ENCODE measurements around a stretch of chr13.

GRCh38 chr13:19117976-19118449 lies 63.6 kb downstream of the TUBA3C start:
CAGE:
- cytosol, long polyA minus RNA, result no peak
- cytosol, long polyA plus RNA, result no peak
- long polyA plus RNA, result no peak
- nucleus, long polyA minus RNA, result no peak
- nucleus, long polyA plus RNA, result no peak

DNA sequence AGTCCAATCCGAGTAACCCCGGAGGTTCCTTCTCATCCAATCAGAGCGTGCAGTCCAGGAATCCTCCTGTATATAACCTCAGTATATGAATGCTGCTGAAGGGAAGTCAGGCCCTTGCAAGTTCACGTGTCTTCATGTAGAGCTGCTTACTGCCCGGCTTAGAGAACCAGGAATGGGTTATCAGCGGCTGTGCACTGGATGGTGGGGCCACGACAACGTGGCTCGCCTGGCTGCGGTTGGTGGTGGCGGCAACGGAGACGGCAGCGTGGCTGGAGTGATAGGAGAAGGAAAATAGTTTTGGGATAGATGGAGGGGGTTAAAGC lies 63.2 kb downstream of the TUBA3C start:
CAGE:
- cytosol, long polyA minus RNA, result no peak
- cytosol, long polyA plus RNA, result no peak
- long polyA plus RNA, result no peak
- nucleus, long polyA minus RNA, result no peak
- nucleus, long polyA plus RNA, result no peak

GRCh38 chr13:19344367-19344587 lies 162.7 kb upstream of the TUBA3C start:
CAGE:
- cytosol, long polyA minus RNA, result no peak
- cytosol, long polyA plus RNA, result no peak
- long polyA plus RNA, result no peak
- nucleus, long polyA minus RNA, result no peak
- nucleus, long polyA plus RNA, result no peak

DNA sequence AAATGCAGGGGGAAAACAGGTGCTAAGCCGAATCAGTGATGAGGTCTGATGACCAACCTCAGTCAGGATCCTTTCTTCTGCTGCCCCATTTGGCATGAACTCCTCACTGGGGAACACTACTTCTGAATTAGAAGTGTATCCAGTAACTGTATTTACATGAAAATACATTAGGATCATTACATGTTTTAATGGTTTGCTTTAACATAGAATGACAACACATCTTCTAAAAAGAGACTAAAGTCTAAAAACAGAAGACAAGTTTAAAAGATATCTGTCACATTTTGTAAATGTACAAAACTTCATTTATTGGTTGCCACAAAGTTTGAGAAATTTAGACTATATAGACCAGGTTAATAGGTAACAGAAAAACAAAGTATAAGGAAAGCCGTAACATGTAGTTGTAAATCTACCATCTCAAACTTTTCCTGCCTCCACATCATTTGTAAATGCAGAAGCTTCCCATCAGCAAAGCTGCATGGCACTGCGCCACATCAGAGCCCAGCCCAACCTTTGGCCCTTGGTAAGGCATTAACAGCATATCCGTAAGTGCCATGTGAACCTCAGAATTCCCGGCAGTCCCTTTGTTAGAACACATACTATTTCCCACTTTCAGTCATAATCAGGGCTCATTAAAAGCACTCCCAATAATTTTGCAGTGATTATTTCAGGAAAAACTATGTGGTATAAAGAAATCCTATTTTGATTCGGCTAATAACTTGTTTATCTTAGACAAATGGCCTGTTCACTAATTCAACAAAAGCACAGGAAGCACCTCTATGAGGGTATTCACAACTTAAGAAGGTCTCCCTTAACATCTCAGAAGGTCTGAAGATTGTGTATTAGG lies 51.5 kb downstream of the MPHOSPH8 start:
CAGE:
- cytosol, long polyA minus RNA, result no peak
- cytosol, long polyA plus RNA, result no peak
- long polyA plus RNA, result no peak
- nucleus, long polyA minus RNA, result no peak
- nucleus, long polyA plus RNA, result no peak

CAGE:
- cytosol, long polyA minus RNA, result no peak
- cytosol, long polyA plus RNA, result no peak
- long polyA plus RNA, result no peak
- nucleus, long polyA minus RNA, result no peak
- nucleus, long polyA plus RNA, result no peak
Observed at GRCh38 chr13:19714187-19714912, 68.4 kb downstream of the PSPC1 start.

CAGE:
- cytosol, long polyA minus RNA, result no peak
- cytosol, long polyA plus RNA, result no peak
- long polyA plus RNA, result no peak
- nucleus, long polyA minus RNA, result no peak
- nucleus, long polyA plus RNA, result no peak
Observed at GRCh38 chr13:19862019-19862310, 1.5 kb downstream of the ZMYM5 start.

GRCh38 chr13:20161348-20162203 lies 724 bp upstream of the GJA3 start:
CAGE:
- cytosol, long polyA minus RNA, result no peak
- cytosol, long polyA plus RNA, result no peak
- long polyA plus RNA, result no peak
- nucleus, long polyA minus RNA, result no peak
- nucleus, long polyA plus RNA, result no peak

CAGE:
- cytosol, long polyA minus RNA, result start-site peak on the plus strand at chr13:20188517-20188652, 8 reads; start-site peak on the plus strand at chr13:20188745-20188807, 8 reads; start-site peak on the plus strand at chr13:20188923-20188944, 15 reads
- cytosol, long polyA plus RNA, result no peak
- long polyA plus RNA, result start-site peak on the plus strand at chr13:20188681-20188831, 6 and 8 reads in 2 replicates; start-site peak on the plus strand at chr13:20188891-20188942, 6 and 6 reads in 2 replicates
- nucleus, long polyA minus RNA, result start-site peak on the plus strand at chr13:20188684-20188838, 32 reads; start-site peak on the plus strand at chr13:20189204-20189214, 16 reads; start-site peak on the minus strand at chr13:20189539-20189543, 66 reads
- nucleus, long polyA plus RNA, result start-site peak on the minus strand at chr13:20189493-20189552, 493 and 130 reads in 2 replicates
Observed at GRCh38 chr13:20188564-20189733, 3.8 kb downstream of the GJB2 start.

GRCh38 chr13:20258006-20258957 lies 26.2 kb upstream of the GJB6 start:
CAGE:
- cytosol, long polyA minus RNA, result no peak
- cytosol, long polyA plus RNA, result no peak
- long polyA plus RNA, result no peak
- nucleus, long polyA minus RNA, result no peak
- nucleus, long polyA plus RNA, result no peak

DNA sequence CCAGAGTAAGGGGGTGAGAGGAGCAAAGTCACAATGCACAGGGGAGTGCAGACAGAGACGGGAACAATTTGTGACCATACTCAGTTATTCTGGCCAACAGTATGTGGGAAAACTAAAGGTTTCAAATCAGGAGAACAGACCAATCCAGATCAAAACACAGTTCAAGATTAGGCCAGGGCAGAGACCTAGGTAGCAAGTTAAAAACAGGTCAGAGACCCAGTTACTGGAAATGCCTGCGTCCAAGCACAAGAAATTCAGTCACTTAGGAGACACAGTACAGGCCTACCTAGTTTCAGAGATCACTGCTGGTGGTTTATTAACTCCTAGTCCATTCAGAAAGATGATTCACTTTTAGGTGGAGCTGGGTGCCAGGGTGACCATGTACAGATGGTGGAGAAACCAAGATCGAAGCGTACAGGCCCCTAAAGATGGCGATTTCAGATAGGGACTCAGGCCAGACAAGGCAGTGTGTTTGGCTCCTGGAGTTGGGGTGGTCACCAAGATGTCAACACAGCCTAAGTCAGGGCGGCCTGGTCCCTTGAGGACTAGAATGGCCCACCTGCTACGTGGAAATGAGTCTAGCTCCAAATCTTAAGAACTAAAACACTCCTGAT lies 21.9 kb downstream of the CRYL1 start:
CAGE:
- cytosol, long polyA minus RNA, result no peak
- cytosol, long polyA plus RNA, result no peak
- long polyA plus RNA, result no peak
- nucleus, long polyA minus RNA, result no peak
- nucleus, long polyA plus RNA, result no peak

DNA sequence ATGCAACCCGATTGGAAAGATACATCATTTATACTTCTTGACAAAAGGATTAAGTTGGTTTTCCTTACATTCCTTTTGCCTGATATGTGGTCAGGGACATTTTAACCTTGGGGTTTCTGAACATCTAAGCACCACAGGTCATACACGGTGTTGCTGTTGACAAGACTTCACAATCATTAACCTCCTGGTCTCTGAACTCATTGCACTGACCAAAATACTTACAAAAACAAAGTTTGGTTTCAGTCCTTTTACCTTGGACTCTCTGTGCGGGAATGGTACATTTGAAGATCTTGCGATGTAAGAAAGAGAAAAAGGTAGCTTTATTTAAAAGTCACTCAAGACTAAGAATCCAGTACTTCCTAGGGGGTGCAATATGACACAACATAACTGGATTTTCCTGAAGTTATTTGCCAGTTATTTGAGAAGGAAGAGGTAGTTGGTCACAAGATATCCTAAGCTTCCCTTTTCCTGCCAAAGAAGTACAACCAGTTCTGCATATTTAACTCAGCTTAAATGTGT lies 19.8 kb downstream of the CRYL1 start:
CAGE:
- cytosol, long polyA minus RNA, result no peak
- cytosol, long polyA plus RNA, result no peak
- long polyA plus RNA, result no peak
- nucleus, long polyA minus RNA, result no peak
- nucleus, long polyA plus RNA, result no peak

DNA sequence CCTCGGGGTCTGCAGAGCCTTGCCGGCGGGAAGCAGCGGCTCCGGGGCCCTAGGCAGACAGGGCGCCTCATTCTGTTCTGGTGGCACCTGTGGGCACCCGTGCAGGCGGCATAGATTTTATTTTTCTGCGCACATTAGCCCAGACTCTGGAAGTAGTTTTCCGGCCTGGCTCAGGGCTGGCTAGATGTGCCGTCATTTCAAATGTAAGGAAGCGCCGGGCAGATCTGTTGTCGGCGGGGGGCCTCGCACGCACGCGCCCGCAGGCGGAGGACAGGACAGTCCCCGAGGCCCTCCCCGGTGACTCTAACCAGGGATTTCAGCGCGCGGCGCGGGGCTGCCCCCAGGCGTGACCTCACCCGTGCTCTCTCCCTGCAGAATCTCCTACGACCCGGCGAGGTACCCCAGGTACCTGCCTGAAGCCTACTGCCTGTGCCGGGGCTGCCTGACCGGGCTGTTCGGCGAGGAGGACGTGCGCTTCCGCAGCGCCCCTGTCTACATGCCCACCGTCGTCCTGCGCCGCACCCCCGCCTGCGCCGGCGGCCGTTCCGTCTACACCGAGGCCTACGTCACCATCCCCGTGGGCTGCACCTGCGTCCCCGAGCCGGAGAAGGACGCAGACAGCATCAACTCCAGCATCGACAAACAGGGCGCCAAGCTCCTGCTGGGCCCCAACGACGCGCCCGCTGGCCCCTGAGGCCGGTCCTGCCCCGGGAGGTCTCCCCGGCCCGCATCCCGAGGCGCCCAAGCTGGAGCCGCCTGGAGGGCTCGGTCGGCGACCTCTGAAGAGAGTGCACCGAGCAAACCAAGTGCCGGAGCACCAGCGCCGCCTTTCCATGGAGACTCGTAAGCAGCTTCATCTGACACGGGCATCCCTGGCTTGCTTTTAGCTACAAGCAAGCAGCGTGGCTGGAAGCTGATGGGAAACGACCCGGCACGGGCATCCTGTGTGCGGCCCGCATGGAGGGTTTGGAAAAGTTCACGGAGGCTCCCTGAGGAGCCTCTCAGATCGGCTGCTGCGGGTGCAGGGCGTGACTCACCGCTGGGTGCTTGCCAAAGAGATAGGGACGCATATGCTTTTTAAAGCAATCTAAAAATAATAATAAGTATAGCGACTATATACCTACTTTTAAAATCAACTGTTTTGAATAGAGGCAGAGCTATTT lies 18.1 kb downstream of the IL17D start:
CAGE:
- cytosol, long polyA minus RNA, result no peak
- cytosol, long polyA plus RNA, result no peak
- long polyA plus RNA, result no peak
- nucleus, long polyA minus RNA, result no peak
- nucleus, long polyA plus RNA, result no peak

GRCh38 chr13:20798000-20798483 lies 24.3 kb upstream of the EEF1AKMT1 start:
CAGE:
- cytosol, long polyA minus RNA, result no peak
- cytosol, long polyA plus RNA, result no peak
- long polyA plus RNA, result no peak
- nucleus, long polyA minus RNA, result no peak
- nucleus, long polyA plus RNA, result no peak

GRCh38 chr13:20974151-20974578 lies 71.6 kb upstream of the XPO4 start:
CAGE:
- cytosol, long polyA minus RNA, result no peak
- cytosol, long polyA plus RNA, result no peak
- long polyA plus RNA, result no peak
- nucleus, long polyA minus RNA, result no peak
- nucleus, long polyA plus RNA, result no peak

DNA sequence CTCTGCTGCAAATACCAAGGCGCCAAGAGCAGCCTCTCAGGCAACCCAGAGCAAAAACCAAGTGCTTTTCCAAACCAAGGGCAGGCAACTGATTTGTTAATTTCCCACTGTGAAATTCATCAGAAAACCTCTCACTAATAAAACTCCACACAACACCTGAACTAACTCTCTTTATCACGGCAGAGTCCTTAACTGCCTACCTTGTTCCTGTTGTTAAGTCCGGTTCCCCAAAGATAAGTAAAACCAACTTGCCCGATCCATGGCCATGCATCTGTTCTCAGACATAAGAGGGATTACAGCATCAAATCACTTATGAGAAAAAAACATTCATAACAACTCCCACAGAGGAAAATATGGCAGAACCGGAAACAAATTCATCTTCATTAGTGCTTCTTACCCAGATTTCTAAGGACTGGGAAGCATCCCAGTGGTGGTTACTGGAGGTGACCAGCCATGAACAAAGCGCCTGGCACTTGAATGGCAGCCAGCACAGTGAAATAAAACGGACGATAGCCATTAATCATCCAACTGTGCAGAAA lies 44.6 kb downstream of the LATS2 start:
CAGE:
- cytosol, long polyA minus RNA, result no peak
- cytosol, long polyA plus RNA, result no peak
- long polyA plus RNA, result no peak
- nucleus, long polyA minus RNA, result no peak
- nucleus, long polyA plus RNA, result no peak

DNA sequence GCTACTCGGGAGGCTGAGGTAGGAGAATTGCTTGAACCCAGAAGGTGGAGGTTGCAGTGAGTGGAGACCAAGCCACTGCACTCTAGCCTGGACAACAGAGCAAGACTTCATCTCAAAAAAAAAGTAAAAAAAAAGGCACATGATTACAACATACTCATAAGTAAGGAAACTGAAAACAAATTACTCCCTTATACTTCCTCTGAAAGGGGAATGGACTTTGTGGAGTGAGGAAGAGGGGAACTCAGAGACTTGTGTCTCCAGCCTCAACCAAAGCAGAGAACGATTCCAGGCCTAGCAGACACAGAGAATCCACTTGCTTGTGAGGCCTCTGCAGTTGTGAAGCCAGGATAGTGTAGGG lies 4.3 kb upstream of the LATS2 start:
CAGE:
- cytosol, long polyA minus RNA, result no peak
- cytosol, long polyA plus RNA, result no peak
- long polyA plus RNA, result no peak
- nucleus, long polyA minus RNA, result no peak
- nucleus, long polyA plus RNA, result no peak

DNA sequence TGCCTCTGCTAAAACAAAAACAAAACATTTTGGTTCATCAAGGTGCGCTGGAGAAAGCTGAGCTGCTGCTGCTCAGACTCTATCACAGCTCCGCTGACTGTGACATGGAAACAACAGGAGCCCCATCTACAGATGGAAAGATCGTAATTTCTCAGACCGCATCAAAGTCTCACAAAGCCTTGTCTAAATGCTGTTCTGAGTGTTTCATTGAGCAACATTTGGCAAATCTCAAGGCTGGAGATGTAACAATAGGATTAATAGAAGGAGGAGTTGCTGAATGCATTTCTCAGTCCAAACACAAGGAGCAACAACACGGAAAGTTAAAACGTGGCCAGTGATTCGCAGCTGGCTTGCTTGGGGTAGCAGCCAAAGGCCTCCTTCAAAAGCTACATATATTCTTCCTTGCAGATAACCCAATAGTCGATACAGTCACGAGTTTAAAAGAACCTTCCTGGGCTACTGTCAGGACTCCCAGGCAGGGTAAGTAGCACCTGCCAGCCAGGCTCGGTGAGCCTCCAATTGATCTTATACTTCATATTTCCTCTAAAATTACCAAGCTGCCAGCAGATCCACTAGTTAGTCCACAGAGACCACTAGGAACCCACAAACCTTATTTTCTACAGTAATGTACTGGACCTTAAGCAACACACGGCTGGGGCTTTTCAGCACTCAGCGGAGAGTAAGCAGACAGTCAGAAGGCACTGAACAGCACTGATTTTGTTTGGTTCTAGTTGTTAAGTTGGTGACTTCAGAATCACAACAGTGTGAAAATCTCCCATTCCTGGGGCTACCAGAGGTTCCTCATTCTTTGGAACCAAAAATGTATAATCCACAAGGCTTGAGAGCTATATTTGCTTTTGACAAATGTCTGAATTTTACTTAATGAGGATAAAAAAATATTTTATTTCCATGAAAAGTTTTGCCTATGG lies 56.0 kb downstream of the MRPL57 start:
CAGE:
- cytosol, long polyA minus RNA, result no peak
- cytosol, long polyA plus RNA, result no peak
- long polyA plus RNA, result no peak
- nucleus, long polyA minus RNA, result no peak
- nucleus, long polyA plus RNA, result no peak

DNA sequence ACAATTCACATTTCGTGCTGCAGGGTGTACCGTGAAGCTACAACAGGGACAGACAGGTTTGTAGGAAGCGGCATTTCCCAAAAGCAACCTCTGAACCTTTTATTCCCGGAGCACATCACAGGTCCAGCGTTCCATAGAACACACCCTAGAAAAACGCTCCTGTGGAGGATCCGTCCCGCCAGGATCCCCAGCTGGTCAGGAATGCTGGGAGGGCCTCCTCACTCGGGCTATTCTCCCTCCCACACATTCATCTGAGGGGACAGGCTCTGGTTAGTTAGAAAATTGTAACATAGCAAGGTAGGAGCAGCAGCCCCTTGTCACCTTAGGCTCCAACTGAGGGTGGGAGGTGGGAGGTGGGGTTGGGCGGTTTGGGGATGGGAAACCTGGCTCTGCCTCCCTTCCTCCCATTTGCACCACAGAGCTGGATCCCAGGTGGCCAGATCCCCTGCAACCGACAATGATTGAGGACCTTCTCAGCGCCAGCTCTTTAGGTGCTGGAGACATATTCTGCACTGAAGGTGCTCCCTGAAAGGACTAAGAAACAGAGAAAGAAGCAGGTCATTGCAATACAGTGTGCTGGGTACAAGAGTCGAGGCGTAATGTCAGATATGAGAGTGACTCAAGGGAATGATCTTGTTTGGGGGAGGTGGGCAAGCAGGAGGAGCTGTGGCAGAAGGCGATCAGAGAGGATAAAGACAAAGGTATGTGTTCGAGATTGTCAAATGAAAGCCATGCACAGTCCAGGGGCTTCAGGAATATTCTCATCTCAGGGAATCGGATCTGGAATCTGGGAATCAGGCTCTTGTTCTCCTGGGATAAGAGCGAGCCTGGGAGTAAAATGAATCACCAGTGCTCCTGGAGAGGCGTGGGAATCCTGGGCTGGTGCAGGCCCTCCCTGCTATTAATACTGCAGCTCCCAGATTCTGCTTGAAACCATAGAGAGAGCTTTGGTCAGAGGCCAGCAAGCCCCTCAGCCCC lies 132.0 kb downstream of the ZDHHC20 start:
CAGE:
- cytosol, long polyA minus RNA, result no peak
- cytosol, long polyA plus RNA, result no peak
- long polyA plus RNA, result no peak
- nucleus, long polyA minus RNA, result no peak
- nucleus, long polyA plus RNA, result no peak

CAGE:
- cytosol, long polyA minus RNA, result no peak
- cytosol, long polyA plus RNA, result no peak
- long polyA plus RNA, result no peak
- nucleus, long polyA minus RNA, result no peak
- nucleus, long polyA plus RNA, result no peak
Observed at GRCh38 chr13:21466435-21467053, 7.4 kb upstream of the ZDHHC20 start.

DNA sequence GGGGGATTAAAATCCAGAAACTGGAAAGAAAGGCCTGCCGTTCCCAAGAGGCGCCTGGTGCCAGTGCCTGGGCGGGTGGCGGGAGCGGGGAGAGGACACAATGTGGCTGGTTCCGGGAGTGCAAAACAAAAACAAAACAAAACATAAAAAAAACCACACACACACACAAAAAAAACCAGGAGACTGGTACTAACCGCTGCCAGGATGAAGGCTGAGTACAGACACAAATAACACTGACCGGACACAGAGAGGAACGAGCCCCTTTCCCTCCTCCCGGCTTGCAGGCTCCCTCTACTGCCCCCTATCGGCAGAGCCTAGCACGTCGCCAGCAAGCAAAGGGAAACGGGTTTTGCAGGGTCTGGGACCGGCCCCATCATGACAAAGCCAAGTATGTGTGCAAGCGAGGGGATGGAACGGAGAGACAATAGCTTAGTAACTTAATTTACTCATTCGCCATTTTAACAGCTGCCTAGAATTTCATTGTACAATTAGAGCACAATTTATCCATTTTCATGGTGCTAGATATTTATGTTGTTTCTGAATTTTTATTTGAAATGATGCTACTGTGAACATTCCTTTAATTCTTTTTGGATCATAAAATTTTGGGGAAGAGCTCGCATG lies 17.9 kb upstream of the ZDHHC20 start:
CAGE:
- cytosol, long polyA minus RNA, result no peak
- cytosol, long polyA plus RNA, result no peak
- long polyA plus RNA, result no peak
- nucleus, long polyA minus RNA, result no peak
- nucleus, long polyA plus RNA, result no peak

Data from keratinocyte (primary cell).